ENCODE measurements around the gene ABHD16B.

DNA sequence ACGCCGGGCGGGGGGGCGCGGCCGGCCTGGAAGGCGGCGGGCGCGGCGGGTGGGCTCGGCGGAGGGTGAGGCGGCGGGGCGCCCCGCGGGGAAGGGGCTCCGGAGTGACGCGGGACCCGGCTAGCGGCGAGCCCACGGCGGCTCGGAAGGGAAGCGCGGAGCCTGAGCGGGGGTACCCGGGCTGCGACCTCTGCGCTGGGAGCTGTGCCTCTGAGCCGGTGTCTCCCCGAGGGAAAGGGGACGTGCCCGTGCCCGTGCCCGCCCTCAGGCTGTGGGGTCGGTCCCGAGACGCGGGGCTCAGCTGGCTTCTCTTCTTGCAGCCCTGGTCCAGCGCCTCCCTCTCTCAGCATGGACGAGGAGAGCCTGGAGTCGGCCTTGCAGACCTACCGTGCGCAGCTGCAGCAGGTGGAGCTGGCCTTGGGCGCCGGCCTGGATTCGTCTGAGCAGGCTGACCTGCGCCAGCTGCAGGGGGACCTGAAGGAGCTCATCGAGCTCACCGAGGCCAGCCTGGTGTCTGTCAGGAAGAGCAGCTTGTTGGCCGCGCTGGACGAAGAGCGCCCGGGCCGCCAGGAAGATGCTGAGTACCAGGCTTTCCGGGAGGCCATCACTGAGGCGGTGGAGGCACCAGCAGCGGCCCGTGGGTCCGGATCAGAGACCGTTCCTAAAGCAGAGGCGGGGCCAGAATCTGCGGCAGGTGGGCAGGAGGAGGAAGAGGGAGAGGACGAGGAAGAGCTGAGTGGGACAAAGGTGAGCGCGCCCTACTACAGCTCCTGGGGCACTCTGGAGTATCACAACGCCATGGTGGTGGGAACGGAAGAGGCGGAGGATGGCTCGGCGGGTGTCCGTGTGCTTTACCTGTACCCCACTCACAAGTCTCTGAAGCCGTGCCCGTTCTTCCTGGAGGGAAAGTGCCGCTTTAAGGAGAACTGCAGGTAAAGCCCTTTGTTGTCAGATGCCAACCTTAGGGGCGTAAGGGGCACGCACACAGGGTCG, 690 bp downstream of the ZGPAT start:
- PRO-cap, result no peak

GRCh38 chr20:63743128-63744097, 3.8 kb downstream of the SLC2A4RG start:
- PRO-cap, result no peak

DNA sequence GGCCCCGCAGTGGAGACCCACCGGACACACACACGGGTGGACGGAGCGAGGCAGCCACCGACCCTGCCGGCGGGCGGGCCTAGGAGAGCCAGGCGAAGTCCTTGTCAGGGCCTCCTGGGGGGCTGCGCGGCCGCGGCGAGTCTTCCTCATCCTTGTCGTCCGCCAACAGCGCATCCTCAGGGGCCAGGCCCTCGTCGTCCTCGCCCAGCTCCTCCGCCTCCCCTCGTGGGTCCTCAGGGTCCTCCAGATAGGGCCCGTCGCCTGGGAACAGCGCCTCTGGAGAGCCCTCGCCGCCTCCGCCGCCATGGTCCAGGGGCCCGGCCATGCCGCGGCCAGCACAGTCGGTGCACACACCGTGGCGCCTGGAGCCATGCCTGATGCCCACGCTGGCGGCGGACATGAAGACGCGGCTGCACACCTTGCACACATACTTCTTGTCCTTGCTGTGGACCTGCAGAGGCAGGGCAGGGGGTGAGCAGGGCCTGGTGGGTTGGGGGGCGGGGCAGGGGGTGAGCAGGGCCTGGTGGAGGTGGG, 7.3 kb downstream of the SLC2A4RG start:
- PRO-cap, result no peak

GRCh38 chr20:63767532-63767940, 28.0 kb downstream of the SLC2A4RG start:
- PRO-cap, result no peak

DNA sequence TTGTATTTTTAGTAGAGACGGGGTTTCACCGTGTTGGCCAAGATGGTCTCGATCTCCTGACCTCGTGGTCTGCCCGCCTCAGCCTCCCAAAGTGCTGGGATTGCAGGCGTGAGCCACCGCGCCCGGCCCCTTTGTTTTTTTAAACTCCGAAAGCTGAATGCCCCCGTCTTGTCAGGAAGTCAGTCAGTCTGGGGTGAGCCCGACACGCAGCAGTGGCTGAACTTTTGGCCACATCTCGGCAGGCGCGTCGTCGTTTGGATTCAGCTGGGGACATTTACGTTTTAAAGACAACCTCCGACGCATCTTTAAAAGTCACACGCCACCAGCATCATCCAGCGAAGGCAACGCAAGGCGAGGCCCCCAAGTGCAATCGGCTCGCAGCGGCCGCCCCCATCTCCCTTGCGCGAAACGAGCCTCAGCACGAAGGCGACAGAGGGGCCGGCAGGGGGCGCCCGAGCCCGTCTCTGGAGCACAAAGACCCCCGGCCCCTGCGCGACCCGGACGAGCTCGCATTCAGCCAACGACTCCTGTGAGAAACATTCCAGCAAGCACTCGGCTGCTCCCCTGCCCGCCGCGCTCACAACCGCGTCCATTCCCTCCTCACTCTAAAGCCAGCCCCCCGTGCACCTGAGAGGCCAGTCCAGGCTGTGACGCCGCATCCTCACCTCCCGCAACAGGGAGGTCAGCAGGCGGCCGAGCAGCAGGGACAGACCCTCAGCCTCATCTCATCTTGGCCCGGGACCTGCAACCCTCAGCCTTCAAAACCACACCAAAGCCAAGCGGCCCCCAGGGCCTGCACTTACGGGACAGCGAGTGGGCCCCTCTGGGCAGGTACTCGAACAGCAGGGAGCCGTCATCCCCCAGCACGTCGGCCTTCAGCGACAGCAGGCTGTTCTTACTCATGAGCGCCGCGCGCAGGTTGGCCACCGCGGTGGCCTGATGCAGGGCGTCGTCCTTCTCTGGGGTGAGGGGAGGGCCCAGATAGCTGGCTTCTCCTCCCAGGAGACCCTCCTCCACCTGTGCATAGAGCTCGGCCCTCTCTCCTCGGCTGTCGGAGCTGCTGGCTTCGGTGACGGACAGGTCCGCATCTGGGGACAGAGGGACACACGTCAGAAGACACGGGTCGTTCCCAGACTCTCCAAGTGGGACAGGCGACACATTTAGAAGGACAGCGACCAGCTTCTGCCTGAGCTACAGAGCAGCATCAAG, 35.7 kb downstream of the SLC2A4RG start:
- PRO-cap, result no peak

GRCh38 chr20:63787115-63787753, 43.8 kb downstream of the ZBTB46 start:
- PRO-cap, result no peak

GRCh38 chr20:63807769-63808158, 23.3 kb downstream of the ZBTB46 start:
- PRO-cap, result no peak

DNA sequence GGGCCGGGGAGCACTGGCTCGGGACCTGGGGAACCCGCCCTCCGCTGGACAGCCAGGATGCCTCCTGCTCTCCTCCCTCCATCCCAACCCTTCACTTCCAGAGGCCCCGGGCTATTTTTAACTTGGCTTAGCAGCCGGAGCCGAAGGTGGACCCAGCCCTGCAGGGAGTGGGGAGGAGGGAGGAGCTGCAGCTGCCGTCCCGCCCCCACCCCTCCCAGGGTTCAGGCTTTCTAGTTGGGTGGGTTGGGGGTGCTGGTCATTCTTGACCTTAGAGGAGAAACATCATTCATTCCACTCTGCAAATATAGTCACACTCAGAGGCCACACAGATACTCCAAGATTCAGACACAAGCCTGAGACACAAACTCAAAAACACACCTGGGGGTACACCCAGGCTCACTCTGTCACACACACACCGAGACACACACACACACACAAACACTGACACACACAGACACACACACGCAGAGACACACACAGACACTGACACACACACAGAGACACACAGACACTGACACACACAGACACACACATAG, 14.7 kb upstream of the ABHD16B start:
- PRO-cap, result bidirectional peak, plus-strand start at position 259 of the sequence, minus-strand start at position 92 of the sequence

DNA sequence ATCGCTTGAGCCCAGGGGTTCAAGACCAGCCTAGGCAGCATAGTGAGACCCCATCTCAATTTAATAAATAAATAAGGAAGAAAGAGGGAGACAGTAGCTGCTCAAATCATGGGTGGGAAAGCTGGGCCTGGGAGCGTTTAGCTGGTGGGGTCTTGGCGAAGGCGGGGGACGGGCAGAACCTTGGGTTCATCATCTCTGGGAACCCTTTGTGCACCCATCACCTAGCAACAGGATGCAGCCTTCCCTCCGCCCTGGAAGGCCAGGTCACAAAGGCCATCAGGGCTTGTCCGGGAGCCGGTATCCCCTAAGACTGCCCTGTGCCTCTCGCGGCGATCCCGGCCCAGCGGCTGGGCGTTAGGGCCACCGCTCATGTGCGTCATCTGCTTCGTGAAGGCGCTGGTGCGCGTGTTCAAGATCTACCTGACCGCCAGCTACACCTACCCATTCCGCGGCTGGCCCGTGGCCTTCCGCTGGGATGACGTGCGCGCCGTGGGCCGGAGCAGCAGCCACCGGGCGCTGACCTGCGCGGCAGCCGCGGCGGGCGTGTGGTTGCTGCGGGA, at the start of gene ABHD16B:
TSS of gene ABHD16B (plus strand) at position 327 of the 560 bp plus-strand sequence.
- PRO-cap, result no peak

DNA sequence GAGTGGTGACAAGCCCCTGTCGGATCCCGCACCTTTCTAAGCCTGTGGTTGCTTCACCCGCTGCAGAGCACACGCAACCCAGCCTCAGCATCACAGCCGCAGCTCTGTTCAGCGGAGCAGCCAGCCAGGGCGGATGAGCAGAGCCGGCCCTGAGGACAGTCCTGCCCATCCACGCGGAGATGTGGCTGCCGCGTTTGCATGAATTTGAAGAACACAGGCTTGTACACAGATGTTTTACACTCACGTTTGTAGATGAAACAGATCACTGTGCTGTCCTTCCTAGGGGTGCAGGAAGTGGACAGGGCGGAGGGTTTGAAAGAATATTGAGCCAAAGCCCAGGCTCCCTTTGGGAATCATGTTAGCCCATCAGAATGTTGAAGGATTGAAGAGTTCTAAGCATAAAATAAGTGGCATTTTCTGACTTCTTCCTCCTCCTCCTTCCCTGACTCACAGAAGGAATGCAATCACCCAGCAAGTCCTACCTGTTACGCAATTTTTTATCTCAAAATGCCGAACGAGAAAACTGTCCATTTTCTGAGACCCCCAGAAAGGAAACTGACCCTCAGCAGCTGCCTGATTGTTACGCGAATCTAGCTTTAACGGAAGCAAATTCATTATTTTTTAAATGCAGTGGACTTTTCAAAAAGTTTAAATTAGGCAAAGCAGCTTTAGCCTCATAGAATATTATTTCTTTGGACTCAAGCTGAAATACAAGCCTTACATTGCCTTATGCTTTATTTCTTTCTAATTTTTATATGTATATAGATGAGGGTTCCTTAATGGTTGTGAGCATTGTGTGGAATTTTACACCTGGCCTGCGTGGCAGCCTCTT, 4.8 kb upstream of the DNAJC5 start:
- PRO-cap, result no peak

- PRO-cap, result no peak
Measured at GRCh38 chr20:63890738-63891716, 3.9 kb upstream of the DNAJC5 start.

DNA sequence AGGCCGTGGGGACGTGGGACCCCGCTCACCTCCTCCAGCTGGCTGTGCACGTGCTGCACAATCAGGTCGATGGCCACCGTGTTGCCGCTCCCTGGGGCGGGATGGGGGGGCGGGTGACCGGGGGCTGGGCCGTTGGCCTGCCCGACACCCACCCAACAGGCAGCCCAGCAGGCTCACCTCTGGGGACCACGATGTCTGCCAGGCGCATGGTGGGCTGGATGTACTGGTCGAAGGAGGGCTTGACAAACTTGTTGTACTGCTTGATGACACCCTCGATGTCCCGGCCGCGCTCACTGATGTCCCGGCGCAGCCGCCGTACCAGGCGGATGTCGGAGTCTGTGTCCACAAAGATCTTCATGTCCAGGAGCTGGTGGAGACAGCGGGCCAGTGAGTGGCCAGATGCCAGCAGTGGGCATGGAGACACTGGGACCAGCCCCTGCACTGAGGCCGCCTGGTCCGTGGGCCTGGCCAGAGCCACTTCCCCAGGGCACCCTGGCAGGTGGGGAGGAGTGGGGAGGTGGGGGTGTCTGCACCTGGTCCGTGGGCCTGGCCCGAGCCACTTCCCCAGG, 11.8 kb downstream of the UCKL1 start:
- PRO-cap, result no peak

DNA sequence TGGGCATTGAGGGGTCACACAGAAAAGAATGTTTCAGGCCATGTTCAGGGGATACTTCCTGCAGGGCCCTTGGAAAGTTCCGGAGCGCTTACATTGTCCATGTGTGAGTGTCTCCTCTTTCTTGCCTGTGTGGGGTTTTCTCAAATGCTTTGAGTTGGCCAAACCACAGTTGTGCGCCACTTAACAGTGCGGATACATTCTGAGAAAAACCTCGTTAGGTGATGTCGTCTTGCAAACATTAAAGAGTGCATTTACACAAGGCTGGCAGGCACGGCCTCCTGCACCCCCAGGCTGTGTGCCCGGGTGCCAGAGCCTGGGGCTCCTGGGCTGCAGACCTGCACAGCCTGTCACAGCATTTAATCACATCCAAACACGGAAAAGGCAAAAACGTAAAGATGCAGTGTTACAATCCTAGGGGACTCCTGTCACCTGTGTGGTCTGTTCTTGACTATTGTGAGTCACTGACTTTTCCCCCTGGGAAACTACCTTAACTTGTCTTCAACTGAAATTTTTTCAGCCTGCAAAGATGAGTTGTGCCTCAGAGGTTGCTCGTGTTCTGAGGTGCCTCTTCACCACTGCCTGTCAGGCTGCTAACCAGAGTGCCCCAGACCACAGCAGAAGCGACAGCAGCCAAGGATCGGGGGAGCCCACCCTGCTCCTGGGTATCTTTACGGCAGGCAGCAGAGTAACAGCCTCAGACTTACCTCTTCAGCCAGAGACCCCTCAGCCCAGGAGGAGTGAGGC, 851 bp upstream of the C20orf204 start:
- PRO-cap, result no peak

DNA sequence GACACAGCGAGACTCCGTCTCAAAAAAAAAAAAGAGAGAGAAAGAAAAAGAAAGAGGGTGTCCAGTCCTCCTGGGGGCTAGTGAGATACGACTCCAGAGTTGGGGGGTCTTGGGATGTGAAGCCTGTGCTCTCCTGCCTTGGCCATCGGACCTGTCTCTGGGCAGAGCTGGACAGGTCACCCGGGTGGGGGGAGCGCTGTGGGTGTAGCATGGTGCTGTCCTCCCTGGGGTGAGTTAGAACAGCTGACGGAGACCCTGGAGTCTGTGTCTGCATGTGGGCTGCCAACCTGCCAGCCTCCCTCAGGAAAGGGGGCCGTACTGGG, 2.5 kb downstream of the SOX18 start:
- PRO-cap, result no peak

GRCh38 chr20:64048443-64049055, 890 bp downstream of the SOX18 start:
- PRO-cap, result no peak

DNA sequence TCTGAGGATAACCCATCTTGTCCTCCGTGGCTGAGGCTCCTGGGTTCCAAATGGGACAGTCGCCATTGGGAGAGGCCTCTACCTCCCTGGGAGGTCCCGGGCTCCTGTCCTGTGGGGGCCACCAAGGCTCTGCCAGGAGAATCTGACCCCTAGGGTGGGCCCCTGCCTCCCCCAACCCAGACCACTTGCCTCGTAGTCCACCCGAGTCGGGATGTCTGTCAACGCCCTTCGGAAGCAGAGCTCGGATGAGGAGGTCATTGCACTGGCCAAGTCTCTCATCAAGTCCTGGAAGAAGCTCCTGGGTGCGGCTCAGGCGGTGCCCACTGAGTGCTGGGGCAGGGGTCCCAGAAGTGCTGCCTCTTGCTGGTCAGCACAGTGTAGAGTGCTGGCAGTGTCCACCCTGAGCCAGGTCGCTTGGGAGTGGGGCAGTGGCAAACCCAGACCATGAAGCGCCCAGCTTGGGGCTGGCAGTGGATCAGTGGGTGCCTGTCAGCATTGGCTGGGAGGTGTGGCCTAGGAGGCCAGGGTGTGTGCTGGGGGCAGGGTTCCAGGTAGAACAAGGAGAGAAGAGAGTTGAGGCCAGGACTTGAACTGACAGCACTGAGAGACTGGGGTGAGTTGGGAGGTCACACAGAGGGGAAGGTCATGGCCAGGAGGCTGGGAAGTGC, 3.9 kb downstream of the TCEA2 start:
- PRO-cap, result no peak

DNA sequence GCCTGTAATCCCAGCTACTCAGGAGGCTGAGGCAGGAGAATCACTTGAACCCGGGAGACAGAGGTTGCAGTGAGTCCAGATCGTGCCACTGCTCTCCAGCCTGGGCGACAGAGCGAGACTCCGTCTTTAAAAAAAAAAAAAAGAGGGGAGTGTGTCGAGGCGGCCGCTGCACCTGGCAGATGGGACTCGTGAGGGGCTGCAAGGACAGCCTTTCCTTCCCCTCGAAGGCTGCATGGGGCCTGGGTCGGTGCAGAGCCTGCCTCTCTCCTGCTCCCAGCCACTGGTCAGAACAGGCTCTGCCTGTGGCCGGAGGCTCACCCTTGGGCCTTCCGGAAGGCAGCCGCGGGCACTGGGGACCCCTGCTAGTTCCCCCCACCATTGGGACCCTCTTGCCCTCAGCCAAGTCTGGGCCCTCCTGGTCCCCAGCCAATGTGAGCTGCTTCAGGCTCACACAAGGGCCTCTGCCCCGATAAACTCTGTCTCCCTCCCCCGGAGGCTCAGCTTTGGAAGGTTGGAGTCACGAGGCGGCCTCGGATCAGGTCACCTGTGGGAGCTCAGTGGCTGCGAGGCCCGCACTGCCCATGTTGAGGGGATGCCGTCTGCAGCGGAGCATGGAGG, 8.0 kb downstream of the RGS19 start:
- PRO-cap, result no peak

DNA sequence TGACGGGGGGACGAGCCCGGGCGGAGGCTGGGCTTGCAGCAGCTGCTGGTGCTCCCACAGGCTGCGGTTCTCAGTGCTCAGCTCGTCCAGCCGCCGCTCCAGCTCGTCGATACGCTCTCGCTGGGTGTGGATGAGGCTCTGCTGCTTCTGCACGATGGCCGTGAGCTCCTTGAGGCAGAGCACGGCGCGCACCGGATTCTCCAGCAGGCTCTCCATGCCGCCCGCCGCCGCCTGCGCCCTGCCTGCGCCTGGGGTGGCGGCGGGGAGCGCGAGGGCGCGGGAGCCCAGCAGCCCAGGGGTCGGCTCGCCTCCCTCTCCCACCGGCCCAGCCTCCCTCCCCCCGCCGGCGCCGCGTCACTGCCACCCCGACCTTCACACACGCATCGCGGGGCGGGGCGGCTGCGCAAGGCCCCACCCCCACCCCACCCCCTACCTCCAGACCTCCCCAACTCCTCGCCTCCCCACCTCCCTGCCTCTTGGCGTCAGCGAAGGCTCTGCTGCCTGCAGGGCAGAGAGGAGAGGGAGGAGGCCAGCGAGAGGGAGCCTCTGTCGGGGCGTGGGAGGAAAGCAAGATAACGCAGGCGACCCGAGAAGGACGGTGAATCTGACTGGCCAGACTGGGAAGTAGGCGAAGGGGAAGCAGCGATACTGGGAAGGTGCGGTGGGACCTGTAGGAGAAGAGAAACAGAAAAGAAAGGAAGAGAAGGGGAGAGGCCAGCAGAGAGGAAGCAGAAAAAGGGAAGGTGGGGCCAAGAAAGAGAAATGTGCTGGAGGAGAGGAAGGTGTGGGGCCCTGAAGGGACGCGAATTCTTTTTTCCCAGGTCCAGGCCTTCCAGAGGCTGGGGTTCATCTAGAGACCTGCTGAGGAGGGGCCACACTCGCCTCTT, 72.5 kb downstream of the PCMTD2 start:
- PRO-cap, result no peak